Body of pancreas (tissue), 2 donors: ENCODE data around the gene ZNF124.

DNA sequence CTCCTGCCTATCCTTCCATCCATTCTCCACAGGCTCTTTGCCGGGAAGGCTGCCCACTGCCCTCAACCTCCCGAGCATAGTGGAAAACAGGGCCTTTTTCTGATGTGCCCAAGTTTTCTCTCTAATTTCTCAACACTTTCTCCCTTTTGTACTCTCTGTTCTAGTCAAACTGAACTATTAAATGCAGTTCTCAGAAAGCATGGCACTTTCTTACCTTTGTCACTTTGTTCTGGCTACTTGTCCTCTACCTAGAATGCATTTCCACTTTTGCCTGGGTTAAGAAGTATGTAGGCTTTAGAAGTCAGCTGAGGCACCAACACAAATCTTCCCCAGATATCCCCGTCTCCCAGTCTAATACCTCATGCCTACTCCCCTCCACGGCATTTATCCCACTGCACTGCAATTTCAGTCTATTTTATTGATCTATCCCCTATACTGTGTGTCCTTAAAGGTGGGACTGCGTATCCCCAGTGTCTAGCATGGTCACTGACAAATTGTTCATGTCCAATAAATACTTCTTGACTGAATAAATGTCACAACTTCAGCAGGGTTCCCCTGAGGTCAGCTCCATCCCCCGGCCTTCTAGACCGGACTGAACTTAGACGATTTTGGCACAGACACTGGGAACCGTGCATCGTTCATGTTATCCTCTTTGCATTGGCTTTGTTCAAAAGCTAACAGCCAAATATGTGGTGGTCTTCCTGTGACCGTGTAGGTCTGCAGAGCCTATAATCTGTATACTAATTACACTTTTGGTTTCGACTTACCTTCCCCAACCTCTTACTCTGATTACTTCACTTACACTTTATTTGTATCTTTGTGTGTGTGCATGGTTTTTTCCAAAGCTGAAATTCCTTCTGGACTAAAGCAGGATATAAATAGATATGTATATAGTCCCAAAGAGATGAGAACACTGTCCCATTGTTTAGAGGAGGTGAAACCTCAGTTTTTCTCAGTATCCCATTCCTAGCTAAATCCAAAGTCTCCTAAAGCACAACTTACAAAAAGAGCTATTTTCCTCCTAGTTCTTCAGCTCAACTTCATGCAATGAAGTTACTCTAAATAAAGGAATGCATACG, 442.6 kb downstream of the SMYD3 start:
- PRO-cap = no peak
- RAMPAGE, long total RNA, 2 experiments = no peak in any of the 2 experiments

DNA sequence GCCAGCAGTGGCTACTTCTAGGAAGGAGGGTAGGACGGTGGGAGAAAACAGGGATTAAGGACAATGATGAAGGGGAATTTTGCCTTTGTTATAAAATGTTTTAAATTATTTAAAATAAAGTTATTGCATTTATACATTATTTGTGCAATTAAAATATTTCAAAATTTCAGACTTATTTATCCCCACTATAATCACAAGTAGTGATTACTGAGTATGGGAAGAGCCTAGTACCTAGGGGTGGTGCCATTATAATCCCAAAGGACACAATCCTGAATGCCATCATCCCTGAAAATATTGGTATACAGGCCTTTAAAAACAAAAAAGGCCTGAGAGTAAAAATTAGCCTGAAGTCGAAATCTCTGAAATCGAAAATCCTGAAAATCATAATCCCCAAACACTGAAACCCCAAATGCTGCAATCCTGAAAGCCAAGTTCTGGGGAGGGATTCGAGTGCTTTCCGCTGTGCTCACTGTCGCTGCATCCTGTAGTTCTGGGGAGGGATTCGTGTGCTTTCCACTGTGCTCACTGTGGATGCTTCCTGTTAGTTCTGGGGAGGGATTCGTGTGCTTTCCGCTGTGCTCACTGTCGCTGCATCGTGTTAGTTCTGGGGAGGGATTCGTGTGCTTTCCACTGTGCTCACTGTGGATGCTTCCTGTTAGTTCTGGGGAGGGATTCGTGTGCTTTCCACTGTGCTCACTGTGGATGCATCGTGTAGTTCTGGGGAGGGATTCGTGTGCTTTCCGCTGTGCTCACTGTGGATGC, 435.6 kb downstream of the SMYD3 start:
- PRO-cap = no peak
- RAMPAGE, long total RNA, 2 experiments = no peak in any of the 2 experiments

GRCh38 chr1:246108875-246109340, 398.2 kb downstream of the SMYD3 start:
- PRO-cap = no peak
- RAMPAGE, long total RNA, 2 experiments = no peak in any of the 2 experiments

DNA sequence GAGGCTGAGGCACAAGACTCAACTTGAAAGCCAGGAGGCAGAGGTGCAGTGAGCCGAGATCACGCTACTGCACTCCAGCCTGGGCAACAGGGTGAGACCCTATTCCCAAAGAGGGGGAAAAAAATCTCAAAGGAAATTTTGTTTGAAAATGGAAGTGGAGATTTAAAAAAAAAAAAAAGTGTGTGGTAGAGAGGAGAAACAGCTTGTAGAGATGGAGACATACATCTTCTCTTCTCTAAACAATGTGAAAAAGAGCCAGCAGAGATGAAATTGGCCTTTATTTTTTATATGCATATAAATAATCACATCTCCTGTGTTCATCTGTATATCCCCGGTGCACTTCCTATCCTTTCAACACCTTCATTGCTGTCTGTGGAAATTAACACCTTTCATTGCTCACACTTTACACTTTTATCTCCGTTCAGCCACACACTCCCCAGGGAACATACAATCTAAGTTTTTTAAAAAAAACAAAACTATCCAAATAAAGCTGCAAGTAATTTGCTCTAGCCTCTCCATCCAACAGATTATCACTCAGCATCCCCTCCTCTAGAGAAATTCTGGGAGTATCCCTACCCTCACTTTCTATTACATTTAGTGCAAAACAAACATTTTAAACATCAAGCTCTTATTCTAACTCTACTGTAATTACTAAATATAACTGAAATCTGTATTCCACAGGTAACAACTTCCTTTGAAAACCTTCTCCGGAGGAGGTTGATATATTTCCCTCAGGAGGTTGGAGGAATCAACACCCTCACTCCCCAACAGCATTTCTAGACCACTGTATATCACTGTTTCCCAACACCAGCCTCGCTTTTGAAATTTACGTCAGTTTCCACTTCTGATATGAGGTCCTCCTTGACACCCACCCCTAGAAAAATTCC, 184.6 kb downstream of the SMYD3 start:
- PRO-cap = no peak
- RAMPAGE, long total RNA, 2 experiments = no peak in any of the 2 experiments

DNA sequence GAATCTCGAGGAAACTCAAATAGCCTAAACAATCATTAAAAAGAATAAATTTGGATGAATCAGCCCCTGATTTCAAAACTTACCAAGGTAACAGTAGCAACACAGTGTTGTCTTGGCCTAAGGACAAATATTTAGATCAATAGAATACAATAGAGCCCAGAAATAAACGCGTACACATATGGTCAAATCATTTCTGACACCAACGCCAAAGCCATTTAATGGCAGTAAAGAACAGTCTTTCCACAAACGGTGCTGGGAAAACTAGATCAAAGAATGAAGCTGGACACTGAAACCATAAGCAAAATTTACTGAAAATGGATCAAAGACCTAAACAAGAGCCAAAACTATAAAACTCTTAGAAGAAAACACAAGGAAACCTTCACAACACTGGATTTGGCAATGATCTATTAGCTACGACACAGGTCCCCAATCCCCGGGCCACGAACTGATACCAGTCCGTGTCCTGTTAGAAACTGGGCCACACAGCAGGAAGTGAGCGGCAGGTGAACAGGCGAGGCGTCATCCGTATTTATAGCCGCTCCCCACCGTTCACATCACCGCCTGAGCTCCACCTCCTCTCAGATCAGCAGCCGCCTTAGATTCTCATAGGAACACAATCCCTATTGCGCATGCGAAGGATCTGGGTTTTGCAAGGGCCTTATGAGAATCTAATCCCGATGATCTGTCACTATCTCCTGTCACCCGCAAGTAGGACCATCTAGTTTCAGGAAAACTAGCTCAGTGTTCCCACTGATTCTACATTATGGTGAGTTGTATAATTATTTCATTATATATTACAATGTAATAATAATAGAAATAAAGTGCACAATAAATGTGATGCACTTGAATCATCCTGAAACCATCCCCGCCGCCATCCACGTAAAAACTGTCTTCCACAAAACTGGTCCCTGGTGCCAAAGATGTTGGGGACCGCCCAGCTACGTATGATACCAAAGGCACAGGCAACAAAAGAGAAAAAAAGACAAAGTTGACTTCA, 11.9 kb downstream of the TFB2M start:
- PRO-cap = no peak
- RAMPAGE, long total RNA, 2 experiments = no peak in any of the 2 experiments

GRCh38 chr1:246565229-246565756, 768 bp downstream of the TFB2M start:
- PRO-cap = no peak
- RAMPAGE, long total RNA, 2 experiments = no peak in any of the 2 experiments

GRCh38 chr1:246583403-246584267, 17.4 kb downstream of the CNST start:
- PRO-cap = no peak
- RAMPAGE, long total RNA, 2 experiments = no peak in any of the 2 experiments

DNA sequence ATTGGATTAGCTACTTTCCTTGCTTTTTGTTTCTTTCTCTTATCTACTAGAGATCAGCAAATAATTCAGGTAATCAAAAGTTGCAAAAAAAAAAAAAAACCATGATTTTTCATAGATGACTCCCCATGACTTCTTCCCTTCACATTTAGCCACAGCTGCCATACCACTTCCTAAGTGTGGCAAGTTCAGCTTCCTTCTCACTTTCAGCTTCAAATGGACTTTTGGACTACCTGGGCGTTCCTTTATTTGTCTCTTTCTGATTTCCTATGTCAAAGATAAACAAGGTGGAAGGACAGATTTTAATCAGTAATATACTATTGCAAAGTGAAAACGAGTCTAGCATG, 14.5 kb upstream of the SCCPDH start:
- PRO-cap = no peak
- RAMPAGE, long total RNA, 2 experiments = no peak in any of the 2 experiments

DNA sequence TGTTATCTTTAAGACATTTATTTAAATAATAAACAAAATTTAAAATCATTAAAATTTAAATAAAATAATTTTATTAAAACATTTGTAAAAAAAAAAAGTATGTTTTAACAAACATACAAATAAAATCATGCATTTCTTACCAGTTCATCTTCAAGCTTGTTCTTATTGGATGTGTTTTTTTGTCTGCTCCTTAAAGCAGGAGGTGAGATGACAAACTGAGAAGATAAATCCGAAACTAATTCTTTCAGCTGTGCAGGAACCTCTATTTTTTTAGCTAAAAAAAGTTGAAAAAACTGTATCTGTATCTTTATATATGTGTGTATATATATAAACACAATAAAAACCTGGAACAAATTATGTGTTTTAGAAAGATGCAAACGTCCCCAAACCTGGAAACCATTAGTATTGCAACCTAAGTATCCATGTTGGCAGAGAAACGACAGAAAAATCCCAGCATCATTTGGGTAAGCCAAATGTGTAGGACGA, 88.0 kb downstream of the AHCTF1 start:
- PRO-cap = no peak
- RAMPAGE, long total RNA, 2 experiments = no peak in any of the 2 experiments

GRCh38 chr1:246884899-246885872, 46.6 kb downstream of the AHCTF1 start:
- PRO-cap = no peak
- RAMPAGE, long total RNA, 2 experiments = no peak in any of the 2 experiments

- PRO-cap = no peak
- RAMPAGE, long total RNA, 2 experiments = no peak in any of the 2 experiments
Observed at GRCh38 chr1:246887921-246888856, 43.6 kb downstream of the AHCTF1 start.

- PRO-cap = no peak
- RAMPAGE, long total RNA, 2 experiments = start-site peak on the minus strand in 1 of 2 experiments, at chr1:246902648-246902808 at its widest, 12 reads per replicate
Observed at GRCh38 chr1:246902580-246903169, 29.1 kb downstream of the AHCTF1 start.

DNA sequence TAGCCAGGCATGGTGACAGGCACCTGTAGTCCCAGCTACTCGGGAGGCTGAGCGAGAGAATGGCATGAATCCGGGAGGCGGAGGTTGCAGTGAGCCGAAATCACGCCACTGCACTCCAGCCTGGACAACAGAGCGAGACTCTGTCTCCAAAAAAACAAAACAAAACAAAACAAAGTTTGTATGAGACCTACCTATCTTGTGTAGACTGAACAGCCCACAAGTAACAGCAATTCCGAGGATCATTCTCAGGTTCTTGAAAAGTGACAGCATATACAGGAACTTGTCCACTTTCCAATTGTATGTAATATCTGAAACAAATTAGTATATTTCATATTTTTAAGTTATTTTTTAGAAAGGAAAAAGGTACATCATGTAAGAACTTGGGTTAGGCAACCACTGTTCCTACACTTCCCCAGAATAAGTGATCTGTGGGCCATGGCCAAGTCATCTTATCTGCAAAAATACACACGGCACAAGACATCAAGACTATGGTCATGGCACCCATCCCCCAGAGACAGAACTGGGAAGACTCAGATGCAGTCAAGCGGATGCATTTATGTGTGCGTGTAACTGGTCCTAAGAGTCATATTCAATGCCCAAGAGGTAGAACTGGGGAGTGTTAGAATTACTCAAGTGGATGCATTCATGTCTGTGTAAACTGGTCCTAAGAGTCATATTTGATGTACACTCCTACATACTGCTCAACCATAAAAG, 26.2 kb downstream of the AHCTF1 start:
- PRO-cap = no peak
- RAMPAGE, long total RNA, 2 experiments = no peak in any of the 2 experiments

- PRO-cap = no peak
- RAMPAGE, long total RNA, 2 experiments = no peak in any of the 2 experiments
Observed at GRCh38 chr1:246947058-246947829, 15.5 kb upstream of the AHCTF1 start.

DNA sequence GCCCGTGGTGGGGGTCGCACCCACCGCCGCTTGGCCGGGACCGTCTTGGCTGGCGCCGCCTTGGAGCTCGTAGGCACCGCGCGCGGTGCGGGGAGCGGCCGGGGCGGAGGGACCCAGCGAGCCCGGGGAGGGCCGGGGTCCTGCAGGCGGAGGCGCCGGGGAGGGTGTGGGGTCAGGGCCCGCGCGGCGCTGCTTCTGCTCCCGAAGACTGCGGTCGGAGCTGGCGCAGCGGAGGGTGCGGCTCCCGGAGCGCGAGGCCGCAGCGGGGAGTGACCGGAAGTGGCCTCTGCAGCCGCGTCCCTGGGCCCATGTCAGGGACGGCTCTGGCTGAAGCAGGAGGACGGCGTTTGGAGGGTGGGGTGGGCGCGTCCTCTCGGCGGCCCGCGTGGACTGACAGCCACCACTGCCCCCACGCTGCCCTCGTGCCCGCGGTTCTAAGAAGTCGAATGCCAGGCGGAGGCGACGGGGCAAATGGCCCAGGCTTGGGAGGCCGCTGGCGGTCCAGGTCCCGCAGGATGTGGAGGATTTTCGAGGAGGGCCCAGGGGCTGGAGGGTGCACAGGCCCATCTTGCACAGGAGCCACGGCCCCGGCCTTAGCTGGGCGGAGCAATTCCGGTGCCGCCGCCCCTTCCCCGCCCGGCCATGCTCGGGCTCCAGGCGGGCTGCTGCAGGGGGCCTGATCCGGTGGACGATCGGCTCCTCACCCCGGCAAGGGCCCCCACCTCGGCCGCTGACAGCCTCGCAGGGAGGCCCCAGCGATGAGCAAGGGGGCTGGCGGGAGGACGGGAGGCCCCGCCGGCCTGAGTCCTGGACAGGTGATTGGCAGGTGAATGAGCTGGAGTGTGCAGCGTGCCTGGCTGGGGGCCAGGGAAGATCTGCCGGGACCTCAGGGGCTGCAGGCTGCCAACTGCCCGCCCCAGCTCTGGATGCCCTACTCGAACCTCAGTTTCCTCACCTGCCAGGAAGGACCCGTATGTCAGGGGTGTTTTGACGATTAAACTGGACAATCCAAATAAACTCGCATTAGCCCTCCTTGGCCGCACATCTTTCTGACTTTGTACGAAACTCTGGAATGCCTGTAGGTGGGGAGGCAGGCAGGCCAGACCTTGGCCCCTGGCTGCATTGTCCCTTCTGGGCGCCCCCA, 7.9 kb upstream of the ZNF669 start:
- PRO-cap = bidirectional peak, plus-strand start at position 314 of the sequence, minus-strand start at position 210 of the sequence
- RAMPAGE, long total RNA, 2 experiments = no peak in any of the 2 experiments

- PRO-cap = no peak
- RAMPAGE, long total RNA, 2 experiments = no peak in any of the 2 experiments
Observed at GRCh38 chr1:247139665-247140399, 32.0 kb downstream of the ZNF124 start.

GRCh38 chr1:247171822-247172120, at the start of gene ZNF124:
ZNF124 (minus strand) TSS chr1:247172020.
- PRO-cap = no peak
- RAMPAGE, long total RNA, 2 experiments = start-site peak on the minus strand in 2 of 2 experiments, at chr1:247172016-247172028 at its widest, 30 to 58 reads per replicate

- PRO-cap = no peak
- RAMPAGE, long total RNA, 2 experiments = no peak in any of the 2 experiments
Observed at GRCh38 chr1:247228095-247228330, 56.2 kb upstream of the ZNF124 start.

GRCh38 chr1:247336957-247337628, 5.4 kb upstream of the ZNF496 start:
- PRO-cap = no peak
- RAMPAGE, long total RNA, 2 experiments = no peak in any of the 2 experiments

- PRO-cap = no peak
- RAMPAGE, long total RNA, 2 experiments = no peak in any of the 2 experiments
Observed at GRCh38 chr1:247347468-247348398, 16.1 kb upstream of the ZNF496 start.